Epithelial cell of esophagus (primary cell): ENCODE measurements around a stretch of chr21.

- RRBS: no CpG with 5 or more reads among the region's 7 CpGs
Observed at GRCh38 chr21:42525343-42525753, 11.7 kb downstream of the SLC37A1 start.

DNA sequence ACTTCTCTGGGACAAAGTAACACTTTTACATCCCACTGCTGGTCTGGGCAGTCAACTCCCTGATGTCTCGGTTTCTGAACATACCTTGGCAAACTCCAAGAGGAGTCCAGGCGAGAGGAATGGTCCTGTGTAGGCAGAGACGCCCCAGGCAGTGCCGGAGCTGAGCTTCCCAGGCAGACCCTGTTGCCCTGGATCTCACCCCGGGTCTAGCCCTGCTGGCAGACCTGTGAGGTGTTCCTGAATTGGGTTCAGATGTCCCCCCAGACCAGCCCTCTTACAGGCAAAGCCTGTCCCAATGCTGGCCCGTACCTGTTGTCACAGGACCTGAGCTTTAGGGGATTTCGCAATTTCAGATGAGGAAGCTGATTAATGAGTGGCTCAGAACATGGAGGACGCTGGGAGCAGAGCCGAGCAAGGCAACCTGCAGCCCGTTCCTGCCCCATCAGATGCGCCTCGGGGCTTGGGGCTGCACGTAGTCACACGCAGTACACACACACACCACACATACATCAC is 38.6 kb upstream of the PDE9A start:
- RRBS: no CpG with 5 or more reads among the region's 14 CpGs

GRCh38 chr21:42616366-42616913 is 37.0 kb upstream of the PDE9A start:
- RRBS: no CpG with 5 or more reads among the region's 23 CpGs

GRCh38 chr21:42733224-42733650 is 79.8 kb downstream of the PDE9A start:
- RRBS: no CpG with 5 or more reads among the region's 6 CpGs

- RRBS: no CpG with 5 or more reads among the region's 5 CpGs
Observed at GRCh38 chr21:42812321-42812989, 66.9 kb downstream of the WDR4 start.

- RRBS: 78% methylated on average over 2 of the region's 19 CpGs
Observed at GRCh38 chr21:42837005-42837699, 42.2 kb downstream of the WDR4 start.

DNA sequence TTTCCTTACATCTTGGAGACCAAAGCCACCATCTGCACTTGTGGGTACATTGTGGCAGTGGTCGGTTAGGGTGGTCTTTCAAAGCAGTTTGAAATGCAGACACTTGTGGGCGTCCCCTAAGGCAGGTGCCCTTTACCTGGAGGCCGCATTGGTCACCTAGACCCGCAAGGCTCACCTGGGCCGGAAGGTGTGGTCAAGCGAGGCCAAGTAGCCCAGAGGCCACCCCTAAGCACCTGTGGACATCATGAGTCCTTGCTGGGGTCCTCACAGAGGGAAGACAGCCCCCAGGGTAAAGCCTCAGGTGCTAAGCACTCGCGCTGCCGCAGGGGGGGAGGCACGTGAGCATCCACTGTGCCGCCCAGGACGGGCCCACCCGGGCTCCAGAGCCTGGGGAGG is 702 bp upstream of the PKNOX1 start:
- RRBS: 9% methylated on average over 1 of the region's 13 CpGs

DNA sequence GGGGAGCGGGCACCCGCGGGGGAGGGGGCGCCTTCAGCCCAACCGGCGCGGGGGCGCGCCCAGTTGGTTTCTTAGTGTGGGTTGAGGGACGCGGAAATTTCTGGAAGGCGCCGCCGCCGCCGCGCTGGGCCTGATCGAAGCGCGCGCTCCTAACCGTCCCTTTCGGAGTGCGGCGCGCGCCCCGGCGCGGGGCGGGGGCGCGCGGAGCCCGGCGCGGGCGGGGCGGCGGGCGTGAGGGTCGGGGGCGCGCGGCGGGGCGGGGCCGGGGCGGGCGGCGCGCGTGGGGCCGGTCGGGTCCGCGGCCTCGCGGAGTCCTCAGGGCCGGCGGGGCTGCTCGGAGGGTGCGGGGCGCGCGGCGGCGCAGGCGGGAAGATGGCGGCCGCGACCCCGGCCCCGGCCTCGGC is 500 bp downstream of the PKNOX1 start:
- RRBS: 2% methylated on average over 39 of the region's 75 CpGs

DNA sequence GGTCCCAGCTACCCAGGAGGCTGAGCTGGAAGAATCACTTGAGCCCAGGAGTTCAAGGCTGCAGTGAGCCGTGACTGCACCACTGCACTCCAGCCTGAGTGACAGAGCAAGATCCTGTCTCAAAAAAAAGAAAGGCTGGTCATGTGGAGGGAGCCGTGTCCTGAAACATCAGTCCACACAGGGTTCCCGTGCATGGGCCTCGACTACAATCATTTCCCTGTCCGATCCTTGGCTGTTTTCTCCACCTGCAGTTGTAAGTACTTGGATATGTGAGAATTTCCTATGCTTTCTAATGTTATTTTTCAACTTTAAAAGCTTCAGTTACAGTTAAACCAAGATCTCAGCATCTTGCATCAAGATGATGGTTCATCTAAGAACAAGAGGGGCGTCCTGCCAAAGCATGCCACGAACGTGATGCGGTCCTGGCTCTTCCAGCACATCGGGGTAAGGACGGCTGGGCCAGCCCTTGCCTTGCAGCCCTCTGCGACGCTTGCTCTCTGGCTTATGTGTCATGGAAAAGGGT is 46.7 kb downstream of the PKNOX1 start:
- RRBS: no CpG with 5 or more reads among the region's 13 CpGs

DNA sequence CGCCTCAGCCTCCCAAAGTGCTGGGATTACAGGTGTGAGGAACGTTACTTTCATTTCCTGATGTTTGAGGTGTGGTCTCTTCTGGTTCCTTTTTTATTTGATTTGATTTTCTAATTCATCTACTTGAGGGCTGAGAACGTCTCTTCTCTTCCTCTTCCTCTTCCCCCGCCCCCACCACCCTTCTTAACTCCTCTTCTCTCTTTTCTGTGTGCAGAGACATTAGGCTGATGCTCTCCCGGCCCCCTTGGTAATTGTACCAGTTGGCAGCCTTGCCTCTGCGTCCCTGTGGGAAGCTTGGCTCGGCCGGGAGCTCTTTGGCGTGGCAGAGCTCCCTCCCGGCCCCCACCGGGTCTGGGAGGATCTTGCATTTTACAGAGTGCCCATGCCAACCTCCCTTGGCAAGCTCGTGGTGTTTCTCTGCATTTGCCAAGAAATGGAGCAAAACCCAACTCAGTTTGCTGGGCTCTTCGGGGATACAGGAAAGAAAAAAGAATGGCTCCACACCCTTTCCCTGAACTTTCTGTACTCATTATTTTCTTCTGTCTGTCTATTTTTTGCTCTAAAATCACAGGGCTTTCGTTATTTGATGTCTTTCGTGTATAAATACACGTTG is 20.0 kb downstream of the CRYAA start:
- RRBS: 12% methylated on average over 4 of the region's 16 CpGs

DNA sequence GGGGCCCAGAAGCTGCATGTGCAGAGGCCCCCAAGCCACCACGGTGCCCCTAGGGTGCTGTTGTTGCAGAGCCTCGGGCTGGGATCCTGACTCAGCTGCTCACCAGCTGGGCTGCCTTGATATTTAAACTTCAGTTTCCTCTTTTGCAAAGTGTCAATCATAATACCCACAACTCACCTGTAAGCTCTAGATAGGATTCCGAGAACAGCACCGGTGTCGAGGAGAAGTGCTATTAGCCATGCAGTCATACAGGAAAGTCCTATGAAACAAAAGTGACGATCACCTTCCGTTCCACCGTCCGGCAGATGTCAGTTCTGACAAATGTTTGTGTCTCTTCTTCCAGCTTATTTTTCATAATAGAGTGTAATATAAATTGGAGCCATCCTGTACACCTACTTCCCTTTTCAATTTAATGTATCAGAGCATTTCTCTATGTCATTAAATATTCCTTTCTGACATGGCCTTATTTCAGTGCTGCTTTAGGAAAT is 100.9 kb downstream of the SIK1 start:
- RRBS: 79% methylated on average over 6 of the region's 9 CpGs

GRCh38 chr21:43333034-43333328 is 94.0 kb downstream of the SIK1 start:
- RRBS: no CpG with 5 or more reads among the region's 10 CpGs

- RRBS: no CpG with 5 or more reads among the region's 21 CpGs
Observed at GRCh38 chr21:43348893-43349468, 78.0 kb downstream of the SIK1 start.

DNA sequence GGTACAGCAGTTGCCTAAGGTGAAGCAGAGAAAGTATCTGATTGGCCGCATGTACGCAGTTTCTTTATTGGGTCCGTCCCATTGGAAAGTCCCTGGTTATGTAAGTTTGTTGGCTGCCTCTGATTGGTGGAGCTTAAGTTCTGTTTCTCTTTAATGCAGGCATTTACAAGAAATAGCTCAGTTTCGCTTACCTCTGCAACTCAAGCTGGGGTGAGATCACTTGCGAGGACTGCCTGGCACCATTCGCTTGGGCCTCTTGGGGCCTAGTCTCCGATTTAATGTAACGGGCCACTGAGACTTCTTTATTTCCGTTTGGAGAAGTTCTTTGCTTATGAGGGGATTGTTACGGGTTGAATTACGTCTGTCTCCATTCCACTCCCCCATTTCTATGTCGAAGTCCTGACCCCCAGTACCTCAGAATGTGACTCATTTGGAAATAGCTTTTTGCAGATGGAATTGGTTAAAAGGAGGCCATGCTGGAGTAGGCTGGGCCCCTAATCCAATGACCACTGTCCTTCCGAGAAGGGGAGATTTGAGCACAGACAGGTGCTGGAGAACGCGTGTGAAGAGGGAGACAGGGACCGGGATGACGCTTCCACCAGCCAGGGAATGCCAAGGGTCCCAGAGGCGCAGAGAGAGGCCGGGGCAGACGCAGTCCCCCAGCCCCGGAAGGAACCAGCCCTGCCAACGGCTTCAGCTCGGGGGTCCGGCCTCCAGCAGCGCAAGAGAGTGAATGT is 73.9 kb downstream of the SIK1 start:
- RRBS: 97% methylated on average over 4 of the region's 25 CpGs

- RRBS: 4% methylated on average over 15 of the region's 43 CpGs
Observed at GRCh38 chr21:43362131-43362826, 64.7 kb downstream of the SIK1 start.

- RRBS: no CpG with 5 or more reads among the region's 16 CpGs
Observed at GRCh38 chr21:43369107-43369623, 57.8 kb downstream of the SIK1 start.

GRCh38 chr21:43600441-43601045 is 35.6 kb downstream of the H2BC12L start:
- RRBS: no CpG with 5 or more reads among the region's 5 CpGs

- RRBS: no CpG with 5 or more reads among the region's 7 CpGs
Observed at GRCh38 chr21:43646518-43646938, 12.8 kb downstream of the HSF2BP start.

DNA sequence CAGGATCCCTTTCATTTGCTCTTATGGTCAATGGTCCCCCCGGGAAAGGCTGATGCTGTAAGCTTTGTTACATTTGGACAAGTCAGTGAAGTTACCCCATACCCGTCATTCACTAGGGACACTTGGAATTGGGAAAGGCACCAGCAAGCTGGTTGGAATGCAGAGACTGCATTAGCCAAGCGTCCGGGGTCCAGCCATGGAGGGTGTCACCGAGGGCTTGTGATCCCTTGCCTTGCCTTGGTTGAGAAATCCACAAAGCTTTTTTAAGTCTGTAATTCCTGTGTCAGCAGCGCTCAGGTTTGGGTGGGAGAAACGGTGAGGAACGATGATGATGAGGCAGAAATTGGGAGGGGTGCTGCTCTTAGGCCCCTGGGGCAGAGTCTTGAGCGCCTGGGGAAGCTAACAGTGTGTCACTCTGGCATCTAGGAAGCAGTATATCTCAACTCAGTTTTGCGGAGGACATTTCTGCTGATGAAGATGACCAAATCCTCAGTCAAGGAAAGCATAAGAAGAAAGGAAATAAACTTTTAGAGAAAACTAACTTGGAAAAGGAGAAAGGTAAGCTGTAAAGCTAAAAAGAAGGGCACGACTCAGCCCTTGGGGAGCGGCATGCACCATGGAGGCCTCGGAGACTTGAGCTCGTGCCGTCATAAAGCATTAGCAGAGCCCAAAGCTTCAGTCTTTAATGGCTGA is 27.2 kb downstream of the RRP1B start:
- RRBS: no CpG with 5 or more reads among the region's 15 CpGs

DNA sequence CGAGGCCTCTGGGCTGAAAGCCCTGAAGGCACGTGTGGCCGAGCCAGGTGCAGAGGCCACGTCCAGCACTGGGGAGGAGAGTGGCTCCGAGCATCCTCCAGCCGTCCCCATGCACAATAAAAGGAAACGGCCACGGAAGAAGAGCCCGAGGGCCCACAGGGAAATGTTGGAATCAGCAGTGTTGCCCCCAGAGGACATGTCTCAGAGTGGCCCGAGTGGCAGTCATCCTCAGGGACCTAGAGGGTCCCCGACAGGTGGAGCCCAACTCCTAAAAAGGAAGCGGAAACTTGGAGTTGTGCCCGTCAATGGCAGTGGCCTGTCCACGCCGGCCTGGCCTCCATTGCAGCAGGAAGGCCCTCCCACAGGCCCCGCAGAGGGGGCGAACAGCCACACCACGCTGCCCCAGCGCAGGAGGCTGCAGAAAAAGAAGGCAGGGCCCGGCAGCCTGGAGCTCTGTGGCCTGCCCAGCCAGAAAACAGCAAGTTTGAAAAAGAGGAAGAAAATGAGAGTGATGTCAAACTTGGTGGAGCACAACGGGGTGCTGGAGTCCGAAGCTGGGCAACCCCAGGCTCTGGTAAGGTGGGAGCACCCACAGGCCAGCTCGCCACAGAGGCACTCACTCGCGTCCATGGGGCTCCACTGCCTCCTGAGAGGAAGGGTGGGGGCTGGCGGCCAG is 28.4 kb downstream of the RRP1B start:
- RRBS: 36% methylated on average over 2 of the region's 26 CpGs